SK-MEL-5 (cell line): Measurements from ENCODE around the genes TAX1BP3 and P2RX1.

RAMPAGE:
- cytosol, long total RNA, result start-site peak on the minus strand at chr17:3668577-3668637, 172 and 155 reads in 2 replicates
- long total RNA, result start-site peak on the minus strand at chr17:3668578-3668622, 114 and 64 reads in 2 replicates
- nucleus, long total RNA, result no peak
These were observed at the start of gene TAX1BP3 for GRCh38 chr17:3667859-3668709. Gene TAX1BP3, minus strand, starts transcription at chr17:3668578.

GRCh38 chr17:3695117-3695676 lies 758 bp downstream of the P2RX5 start:
RAMPAGE:
- cytosol, long total RNA, result no peak
- long total RNA, result no peak
- nucleus, long total RNA, result no peak

DNA sequence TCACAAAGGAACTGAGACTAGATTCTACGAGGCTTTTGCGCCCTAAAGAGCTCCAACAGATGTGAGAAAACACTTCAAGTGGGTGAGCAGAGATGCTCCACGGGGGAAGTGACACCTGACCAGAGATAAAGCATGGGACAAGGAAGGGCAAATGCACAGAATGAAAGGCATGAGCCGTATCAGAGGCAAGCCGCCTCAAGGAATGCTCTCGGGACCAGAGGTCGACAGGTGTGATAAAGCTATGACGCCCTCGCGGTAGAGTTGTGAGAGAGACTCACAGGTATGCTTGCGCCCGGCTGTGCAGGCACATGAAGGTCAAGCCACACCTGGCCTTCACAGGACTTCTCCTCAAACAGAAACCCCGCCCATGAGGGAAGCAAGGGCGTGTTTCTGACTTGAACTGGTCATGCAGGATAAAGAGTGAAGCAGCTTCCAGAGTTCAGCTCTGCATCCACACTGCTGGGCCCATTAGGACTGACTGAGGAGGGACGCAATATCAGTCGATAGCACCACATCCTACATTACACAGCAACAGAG lies 7.9 kb downstream of the NCBP3 start:
RAMPAGE:
- cytosol, long total RNA, result no peak
- long total RNA, result no peak
- nucleus, long total RNA, result no peak

DNA sequence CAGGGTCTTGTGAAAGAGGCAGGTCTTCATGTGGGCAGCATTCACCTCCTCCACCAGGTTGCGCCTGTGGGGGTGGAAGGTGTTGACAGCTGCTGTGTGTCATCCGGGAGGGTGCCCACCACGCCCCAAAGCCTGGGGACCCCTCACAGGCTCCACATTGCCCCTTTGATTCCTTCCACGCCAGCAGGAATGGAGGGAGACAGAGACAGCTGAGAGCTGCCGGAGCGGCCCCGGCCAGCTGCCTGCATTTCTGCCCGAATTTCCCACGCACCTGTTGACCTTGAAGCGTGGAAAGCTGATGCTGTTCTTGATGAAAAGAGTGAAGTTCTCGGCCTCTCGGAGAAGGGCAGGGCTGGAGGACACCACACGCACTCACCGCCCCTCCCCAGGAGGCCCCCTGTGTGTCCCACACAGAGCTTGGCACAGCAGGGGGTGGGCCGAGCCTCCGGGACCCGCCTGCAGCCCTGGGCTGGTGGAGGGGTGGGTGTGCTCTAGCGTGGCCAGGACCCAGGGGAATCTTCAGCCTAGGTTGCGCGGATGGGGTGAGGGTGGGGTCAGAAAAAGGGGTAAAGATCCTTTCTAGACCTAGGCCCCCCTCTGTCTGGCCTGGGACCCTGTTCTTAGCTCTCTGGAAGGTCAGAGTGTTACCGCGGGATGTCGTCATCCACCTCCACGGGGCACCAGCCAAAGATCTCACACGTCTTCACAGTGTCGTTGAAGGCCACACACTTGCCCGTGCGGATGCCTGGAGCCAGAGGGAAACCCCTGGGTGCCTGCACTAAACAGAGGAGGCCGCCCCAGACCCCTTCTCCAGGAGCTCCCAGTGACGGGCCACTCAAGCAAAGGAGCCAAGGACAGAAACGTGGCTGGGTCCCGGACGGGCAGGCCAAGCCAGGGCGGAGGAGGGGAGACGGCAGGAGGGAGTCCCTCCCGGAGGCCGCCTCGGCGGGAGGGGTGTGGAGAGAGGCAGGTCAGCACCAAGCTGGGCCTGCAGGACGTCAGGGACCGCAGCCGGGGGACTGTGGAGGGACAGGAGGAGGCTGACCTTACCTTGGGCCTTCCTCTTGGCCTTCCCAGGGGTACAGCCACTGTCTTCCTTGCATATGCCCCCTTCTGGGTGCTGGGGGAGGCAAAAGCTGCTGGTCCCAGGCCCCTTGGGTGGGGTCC lies 10.8 kb upstream of the CAMKK1 start:
RAMPAGE:
- cytosol, long total RNA, result no peak
- long total RNA, result no peak
- nucleus, long total RNA, result no peak

RAMPAGE:
- cytosol, long total RNA, result no peak
- long total RNA, result no peak
- nucleus, long total RNA, result no peak
These were observed at the start of gene P2RX1 for GRCh38 chr17:3916281-3916966. Gene P2RX1, minus strand, starts transcription at chr17:3916465.

GRCh38 chr17:4002200-4002872 lies 38.1 kb upstream of the ATP2A3 start:
RAMPAGE:
- cytosol, long total RNA, result no peak
- long total RNA, result no peak
- nucleus, long total RNA, result no peak

DNA sequence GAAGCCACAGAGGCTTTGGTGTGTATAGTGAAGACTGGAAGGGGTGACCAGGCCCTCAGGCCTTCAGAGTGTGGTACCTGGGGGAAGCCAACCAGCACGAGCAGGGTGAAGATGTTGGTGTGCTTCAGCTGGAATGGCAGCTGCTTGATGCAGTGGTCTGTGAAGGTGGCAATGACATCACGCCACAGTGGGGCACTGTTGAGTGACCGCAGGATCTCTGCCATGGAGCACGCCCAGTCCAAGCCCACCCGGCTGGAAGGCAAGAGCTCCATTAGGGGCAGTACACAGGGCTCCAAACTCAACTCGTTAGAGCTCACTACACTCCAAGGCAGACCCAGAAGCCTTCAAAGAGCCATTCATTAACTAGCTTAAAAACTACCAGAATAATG lies 68.5 kb upstream of the ATP2A3 start:
RAMPAGE:
- cytosol, long total RNA, result no peak
- long total RNA, result no peak
- nucleus, long total RNA, result no peak

DNA sequence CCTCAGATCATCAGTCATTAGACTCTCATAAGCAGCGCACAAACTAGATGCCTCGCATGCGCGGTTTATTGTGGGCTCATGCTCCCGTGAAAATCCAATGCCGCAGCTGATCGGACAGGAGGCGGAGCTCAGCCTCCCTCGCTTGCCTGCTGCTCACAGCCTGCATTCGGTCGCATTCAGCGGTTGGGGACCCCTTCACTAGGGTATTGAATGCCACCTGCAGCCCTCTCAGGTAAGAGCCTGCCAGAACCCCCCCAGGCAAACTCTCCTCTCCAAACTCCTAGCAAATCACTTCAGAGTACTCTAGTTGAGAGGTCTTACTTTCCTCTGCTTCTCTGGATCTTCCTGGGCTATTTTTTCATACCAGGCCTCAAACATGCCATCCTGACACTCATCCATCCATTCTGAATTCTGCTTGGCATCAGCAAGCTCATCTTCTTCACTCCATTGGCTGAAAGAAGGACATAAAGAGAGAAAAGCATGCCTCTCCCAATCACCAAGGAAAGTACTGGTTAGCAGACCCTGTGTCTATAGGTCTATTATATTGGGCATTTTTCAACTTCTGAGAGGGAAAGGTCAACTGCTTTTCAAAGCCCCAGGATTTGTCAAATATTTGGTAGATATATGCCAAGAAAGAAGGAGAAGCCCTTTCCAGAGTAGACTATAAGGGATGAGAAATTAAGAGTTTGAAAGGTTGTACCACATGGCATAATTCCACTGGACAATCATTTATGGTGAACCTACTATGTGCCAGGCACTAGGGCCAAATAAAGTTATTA lies 86.7 kb downstream of the ZZEF1 start:
RAMPAGE:
- cytosol, long total RNA, result no peak
- long total RNA, result no peak
- nucleus, long total RNA, result no peak

DNA sequence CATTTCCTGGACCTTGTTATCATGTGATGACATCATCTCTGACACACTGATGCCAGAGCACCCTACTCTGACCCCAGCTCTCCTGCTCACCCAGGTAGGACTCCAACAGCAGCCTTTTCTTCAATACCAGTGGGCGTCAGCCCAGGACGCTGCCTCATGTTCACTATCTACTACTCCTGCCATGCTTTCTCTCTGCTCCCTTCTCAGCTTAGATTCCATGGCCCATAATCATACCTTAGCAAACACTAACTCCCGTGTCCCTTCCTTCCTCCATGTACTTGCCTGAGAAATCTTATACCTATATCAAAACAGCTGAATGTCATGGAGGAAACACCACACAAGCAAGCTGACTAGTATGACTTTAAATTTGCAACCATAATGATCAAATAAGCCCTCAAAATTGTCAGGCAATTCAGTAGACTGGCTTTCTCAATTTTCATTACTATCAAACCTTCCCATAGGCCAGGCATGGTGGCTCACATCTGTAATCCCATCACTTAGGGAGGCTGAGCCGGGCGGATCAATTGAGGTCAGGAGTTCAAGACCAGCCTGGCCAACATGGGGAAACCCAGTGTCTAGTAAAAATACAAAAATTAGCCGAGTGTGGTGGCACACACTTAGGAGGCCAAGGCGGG lies 82.9 kb downstream of the ZZEF1 start:
RAMPAGE:
- cytosol, long total RNA, result no peak
- long total RNA, result no peak
- nucleus, long total RNA, result no peak

RAMPAGE:
- cytosol, long total RNA, result no peak
- long total RNA, result no peak
- nucleus, long total RNA, result no peak
These were observed 753 bp downstream of the ZZEF1 start for GRCh38 chr17:4142107-4142446.

DNA sequence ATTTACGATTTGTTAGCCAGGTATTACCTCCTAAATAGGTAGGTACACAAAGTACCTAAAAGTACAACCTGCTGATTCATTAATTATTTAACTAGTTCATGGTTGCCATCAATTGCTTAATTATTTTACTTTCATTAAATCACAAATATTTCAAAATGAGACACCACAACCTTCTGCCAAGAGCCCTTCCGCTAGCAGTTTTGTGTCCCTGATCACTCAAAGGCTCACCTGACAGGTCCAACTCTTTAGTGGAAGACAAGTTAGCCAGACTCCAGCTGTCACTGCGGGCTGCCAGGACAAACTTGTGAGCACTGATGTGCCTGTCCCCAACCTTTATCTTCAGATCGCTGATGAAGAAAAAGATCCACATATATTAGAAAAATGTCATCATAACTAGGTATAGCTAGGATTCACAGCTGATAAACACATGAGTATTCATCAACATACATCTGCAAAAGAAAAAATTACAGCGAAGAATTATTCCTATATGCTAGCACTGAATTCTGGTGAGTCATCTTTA lies 28.2 kb downstream of the ANKFY1 start:
RAMPAGE:
- cytosol, long total RNA, result no peak
- long total RNA, result no peak
- nucleus, long total RNA, result no peak

DNA sequence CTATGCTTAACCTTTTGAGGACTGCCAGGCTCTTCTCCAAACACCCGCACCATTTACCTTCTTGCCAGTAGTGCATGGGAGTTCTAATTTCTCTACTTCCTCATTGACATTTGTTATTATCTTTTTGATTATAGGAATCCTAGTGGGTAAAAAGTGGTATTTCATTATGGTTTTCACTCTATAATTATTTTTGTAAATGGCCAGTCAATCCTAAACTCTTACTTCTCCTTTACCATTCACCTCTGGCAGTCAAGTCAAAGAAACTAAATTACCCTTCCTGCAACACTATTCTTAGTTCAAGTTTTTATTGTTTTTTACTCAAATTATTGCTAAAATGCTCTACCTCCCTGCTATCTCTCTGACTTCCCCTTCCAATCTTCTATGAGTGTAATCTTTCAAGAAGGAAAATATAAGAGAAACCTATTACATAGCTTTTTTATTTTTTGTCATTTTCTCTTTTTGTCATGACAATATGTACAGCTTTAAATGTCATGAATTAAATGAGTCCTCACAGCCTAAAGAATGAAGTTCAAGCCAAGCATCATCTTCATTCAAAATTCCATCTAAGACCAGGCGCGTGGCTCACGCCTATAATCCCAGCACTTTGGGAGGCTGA lies 29.9 kb upstream of the ANKFY1 start:
RAMPAGE:
- cytosol, long total RNA, result no peak
- long total RNA, result no peak
- nucleus, long total RNA, result no peak

GRCh38 chr17:4426655-4427114 lies 7.1 kb upstream of the SPNS3 start:
RAMPAGE:
- cytosol, long total RNA, result no peak
- long total RNA, result no peak
- nucleus, long total RNA, result no peak

RAMPAGE:
- cytosol, long total RNA, result no peak
- long total RNA, result no peak
- nucleus, long total RNA, result no peak
These were observed 4.1 kb downstream of the SMTNL2 start for GRCh38 chr17:4588380-4588943.

DNA sequence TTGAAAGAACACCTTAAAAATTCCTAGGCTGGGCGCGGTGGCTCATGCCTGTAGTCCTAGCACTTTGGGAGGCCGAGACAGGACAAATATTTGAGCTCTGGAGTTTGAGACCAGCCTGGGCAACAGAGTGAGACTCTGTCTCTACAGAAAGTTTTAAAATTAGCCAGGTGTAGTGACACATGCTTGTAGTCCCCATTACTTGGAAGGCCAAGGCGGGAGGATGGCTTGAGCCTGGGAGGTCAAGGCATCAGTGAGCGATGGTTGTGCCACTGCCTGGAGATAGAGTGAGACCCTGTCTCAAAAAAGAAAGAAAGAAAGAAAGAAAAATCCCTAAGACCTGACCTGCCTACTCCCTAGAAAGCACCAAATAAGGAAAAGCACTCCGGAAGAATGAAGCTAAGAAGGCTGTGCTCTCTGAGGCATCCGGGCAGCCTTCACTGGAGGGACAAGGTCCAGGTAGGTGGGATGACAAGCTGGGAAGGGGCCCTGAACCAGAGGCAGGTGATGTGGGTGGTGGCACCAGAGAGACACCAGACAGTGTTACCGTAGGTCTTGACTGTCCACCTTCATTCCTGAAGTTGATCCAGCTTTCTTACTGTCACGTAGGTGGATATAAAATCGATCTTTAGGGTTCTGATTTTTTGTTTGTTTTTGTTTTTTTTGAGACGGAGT lies 26.2 kb downstream of the SMTNL2 start:
RAMPAGE:
- cytosol, long total RNA, result no peak
- long total RNA, result no peak
- nucleus, long total RNA, result no peak

DNA sequence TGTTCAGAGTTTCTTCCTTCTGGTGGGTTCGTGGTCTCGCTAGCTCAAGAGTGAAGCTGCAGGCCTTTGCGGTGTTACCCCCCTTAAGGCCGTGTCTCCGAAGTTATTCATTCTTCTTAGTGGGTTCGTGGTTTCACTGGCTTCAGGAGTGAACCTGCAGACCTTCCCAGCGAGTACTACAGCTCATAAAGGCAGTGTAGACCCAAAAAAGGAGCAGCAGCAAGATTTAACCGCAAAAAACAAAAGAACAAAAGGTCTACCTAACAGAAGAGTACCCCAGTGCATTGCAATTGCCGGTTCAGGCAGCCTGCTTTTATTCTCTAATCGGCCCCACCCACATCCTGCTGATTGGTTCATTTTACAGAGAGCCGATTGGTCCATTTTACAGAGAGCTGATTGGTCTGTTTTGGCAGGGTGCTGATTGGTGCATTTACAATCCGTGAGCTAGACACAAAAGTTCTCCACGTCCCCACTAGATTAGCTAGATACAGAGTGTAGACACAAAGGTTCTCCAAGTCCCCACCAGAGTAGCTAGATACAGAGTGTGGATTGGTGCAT lies 2.0 kb upstream of the ARRB2 start:
RAMPAGE:
- cytosol, long total RNA, result no peak
- long total RNA, result no peak
- nucleus, long total RNA, result no peak

GRCh38 chr17:4711123-4712364 lies 1.1 kb downstream of the ARRB2 start:
RAMPAGE:
- cytosol, long total RNA, result no peak
- long total RNA, result no peak
- nucleus, long total RNA, result no peak

DNA sequence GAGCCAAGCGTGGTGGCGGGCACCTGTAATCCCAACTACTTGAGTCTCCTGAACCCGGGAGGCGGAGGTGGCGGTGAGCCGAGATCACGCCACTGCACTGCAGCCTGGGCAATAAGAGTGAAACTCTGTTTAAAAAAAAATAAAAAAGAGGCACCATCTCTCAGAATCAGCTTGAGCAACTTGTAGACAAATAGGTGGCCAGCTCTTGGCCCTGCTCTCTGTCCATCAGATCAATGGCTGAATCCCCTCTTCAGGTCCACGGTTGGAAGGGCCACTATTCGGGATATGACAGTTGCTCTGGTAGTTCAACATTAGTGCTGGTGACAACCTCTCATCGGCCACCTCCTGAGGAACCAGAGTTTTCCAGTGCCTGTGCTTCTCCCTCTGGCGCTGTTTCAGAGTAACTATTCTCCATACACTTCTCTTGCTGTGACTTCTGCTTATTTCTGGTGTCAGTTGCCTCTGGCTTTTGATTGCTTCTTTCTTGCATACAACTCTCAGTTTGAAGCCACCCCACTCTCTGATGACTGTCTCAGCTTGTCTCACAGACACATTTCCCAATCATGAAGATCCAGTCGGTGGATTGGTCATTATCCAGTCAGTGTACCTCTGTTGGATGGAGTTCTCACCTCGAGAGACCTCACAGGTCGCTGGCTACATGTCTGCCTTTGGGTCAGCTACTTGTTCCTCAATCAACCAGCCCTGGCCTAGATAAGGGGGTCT lies 3.5 kb upstream of the TM4SF5 start:
RAMPAGE:
- cytosol, long total RNA, result no peak
- long total RNA, result no peak
- nucleus, long total RNA, result no peak

DNA sequence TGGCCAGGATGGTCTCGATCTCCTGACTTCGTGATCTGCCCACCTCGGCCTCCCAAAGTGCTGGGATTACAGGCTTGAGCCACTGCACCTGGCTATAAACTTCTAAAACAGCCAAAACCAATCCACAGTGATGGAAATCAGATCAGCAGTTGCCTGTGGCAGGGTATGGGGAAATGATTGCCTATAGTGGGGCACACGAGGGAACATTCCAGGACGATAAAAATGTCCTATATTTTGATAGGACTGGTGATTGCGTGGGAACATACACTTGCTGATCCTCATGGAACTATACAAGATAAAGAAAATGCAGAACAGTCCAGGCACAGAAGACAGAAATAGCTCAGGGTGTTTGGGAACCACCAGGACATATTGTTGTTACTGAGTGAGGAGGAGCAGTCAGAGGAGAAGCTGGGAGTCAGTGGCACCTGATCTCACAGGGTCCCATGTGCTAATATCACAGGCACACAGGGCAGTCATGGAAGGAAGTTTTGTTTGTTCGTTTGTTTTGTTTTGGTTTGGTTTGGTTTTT lies 5.6 kb downstream of the PLD2 start:
RAMPAGE:
- cytosol, long total RNA, result no peak
- long total RNA, result no peak
- nucleus, long total RNA, result no peak

DNA sequence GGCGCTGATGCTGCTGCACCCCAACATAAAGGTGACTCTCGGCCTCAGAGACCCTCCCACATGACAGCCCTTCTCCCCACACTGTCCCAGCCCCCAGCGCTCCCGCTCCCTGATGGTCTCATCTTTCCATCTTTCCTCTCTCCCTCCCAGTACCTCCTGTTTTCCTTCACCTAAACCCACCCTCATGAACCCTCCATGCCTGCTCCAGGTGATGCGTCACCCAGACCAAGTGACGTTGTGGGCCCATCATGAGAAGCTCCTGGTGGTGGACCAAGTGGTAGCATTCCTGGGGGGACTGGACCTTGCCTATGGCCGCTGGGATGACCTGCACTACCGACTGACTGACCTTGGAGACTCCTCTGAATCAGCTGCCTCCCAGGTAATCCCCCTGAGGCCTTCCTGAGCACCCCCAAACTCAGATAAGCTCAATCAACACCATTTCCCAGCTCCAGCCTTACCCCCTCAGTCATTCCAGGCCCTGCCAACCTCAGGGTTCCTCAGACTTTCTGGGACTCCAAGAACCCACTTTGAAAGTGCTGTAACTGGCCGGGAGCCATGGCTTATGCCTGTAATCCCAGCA lies 8.7 kb downstream of the PLD2 start:
RAMPAGE:
- cytosol, long total RNA, result no peak
- long total RNA, result no peak
- nucleus, long total RNA, result no peak